Helper T cell (primary cell): Measurements from ENCODE around the genes ANKRD37, PDLIM3 and SORBS2.

DNA sequence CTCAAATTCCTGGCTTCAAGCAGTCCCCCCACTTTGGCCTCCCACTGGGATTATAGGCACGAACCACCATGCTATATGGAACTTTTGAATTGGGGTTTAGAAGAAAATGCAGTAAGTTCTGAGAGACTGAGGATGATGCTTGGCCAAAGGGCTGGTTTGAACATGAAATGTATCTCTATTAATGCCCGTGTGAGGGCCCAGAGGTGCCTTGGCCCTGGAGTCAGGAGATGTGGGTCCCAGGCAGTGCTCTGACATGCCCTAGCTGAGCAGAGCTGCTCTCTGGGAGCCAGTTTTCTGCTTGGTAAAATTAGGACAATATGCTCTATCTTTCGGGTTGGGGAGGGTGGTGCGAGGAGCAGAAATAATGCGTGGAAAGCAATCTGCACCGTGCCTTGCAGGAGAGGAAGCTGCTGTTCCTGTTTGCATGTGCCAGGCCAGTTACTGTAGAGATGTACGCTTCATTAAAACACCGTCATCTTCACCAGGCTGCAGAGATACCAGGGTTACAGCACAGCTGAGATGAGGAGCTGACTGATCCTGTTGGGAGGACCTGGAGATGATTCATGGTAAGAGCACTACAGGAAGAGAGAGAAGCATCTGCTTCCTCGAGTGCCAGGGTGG is 29.4 kb upstream of the IRF2 start:
- PRO-cap, 2 experiments: no peak in any of the 2 experiments

GRCh38 chr4:184752610-184752959 is 18.7 kb upstream of the CENPU start:
- PRO-cap, 2 experiments: no peak in any of the 2 experiments

- PRO-cap, 2 experiments: no peak in any of the 2 experiments
These were observed 40.8 kb downstream of the ACSL1 start for GRCh38 chr4:184785035-184785337.

DNA sequence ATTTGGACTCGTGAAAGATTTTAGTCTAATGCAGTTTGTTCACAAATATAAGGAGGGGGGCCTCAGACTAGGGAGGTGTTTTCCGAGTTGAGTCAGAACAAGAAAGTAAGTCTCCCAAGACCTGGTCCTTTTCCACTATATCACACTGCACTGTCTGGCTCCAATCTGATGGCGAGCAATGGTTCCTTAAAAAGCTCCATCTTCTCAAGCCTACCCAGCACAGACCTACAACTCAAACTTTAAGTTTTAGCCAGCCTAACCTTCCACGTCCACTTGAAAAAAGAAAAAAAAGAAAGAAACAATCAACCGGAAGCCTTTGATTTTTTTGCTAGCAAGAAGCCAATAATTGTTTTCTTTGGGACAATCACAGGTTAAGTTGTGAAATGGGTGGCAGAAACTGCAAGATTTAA is 1.2 kb downstream of the ACSL1 start:
- PRO-cap, 2 experiments: no peak in any of the 2 experiments

DNA sequence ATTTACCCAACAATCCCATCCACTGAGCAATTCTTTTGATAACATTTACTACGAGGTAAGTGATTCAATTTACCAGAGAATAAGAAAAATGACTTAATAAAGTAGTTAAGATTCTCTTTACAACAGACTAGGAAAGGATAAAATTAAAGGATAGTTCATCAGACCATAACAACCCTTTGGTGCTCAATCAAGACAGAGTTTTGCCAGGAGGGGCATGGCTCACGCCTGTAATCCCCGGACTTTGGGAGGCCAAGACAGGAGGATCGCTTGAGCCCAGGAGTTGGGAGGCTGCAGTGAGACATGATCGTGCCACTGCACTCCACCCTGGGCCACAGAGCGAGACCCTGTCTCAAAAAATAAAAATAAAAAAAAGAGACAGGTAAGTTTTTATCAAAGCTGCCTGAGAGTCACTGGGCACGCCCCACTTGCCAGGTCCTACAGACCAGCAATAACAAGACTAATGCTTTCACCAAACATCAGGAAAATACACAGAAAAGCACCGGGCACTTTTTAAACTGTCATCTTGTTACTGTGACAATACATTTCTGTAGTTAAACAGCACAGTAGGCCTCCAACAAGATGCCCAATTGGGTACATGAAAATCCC is 847 bp downstream of the CFAP97 start:
- PRO-cap, 2 experiments: no peak in any of the 2 experiments

DNA sequence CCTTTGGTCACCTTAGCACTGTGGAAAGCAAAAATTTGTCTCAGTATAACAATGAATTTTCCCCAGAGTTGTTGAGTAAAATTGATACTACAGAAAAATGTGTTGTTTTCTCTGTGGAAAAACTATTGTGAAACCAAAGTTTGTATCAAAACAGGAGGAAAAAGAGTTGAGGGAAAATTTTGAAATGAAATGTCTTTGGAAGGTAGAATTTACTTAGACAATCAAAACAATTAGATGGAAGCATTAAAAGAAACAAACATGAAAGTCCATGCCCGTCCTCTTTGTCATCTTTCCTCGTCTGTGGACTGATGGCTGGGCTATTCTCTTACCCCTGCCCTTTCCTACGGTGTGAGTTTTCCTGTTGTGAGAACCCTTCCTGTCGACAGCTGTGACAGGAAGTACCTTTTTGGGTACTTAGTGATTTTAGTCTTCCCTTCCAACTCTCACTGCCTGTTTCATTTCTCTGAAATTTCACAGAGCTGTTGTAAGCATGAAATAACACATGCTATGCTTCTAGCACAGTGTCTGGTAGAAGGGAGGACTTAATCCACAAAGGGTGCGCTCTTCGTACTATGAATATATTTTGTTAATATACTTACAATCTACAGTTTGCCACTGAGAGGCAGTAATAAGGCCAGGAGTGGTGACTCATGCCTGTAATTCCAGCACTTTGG is 50.7 kb downstream of the LRP2BP start:
- PRO-cap, 2 experiments: no peak in any of the 2 experiments

DNA sequence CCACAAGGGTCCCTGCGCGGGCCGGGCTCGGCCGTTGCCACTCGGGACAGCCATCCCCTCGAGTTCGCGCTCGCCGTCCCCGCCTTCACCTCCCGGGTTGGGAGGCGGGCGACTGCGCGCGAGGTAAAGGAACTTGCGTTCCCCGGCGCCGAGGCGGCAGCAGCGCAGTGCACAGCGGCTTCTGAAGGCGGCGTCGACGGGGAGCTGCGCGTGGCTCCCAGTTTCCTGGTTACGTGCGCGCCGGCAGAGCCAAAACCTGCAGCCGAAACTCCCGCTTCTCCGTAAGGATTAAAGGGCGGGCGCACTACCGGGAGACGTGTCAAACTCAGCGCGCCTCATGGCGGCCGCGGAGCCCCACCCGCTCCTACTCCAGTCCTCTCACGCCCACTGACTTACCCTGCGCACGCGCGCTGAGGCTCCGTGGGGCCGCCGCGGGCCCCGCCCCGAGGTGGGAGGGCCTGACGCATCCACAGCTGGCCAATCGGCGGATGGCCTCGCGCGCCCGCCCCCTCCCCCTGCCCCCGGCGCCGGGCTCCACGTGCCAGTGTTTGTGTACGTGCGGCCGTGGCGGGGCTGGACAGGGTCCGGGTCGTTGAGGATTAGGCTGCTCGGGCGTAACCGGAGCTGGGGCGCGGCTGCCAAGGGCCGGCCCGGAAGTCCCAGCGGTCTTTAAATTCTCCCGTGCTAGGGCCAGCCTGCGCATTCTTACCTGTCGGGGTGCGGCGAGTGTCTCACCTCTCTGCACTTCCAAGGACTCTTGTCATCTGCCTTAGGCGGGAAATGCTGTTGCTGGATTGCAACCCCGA is at the start of gene ANKRD37:
TSS of gene ANKRD37 (plus strand) at position 698 of the 806 bp plus-strand sequence.
- PRO-cap, 2 experiments: peak in 2 of 2 experiments; most common plus-strand start position 544 of the sequence (in 2); most common minus-strand start position 389 of the sequence (in 2)

GRCh38 chr4:185411584-185412094 is 14.1 kb downstream of the UFSP2 start:
- PRO-cap, 2 experiments: no peak in any of the 2 experiments

DNA sequence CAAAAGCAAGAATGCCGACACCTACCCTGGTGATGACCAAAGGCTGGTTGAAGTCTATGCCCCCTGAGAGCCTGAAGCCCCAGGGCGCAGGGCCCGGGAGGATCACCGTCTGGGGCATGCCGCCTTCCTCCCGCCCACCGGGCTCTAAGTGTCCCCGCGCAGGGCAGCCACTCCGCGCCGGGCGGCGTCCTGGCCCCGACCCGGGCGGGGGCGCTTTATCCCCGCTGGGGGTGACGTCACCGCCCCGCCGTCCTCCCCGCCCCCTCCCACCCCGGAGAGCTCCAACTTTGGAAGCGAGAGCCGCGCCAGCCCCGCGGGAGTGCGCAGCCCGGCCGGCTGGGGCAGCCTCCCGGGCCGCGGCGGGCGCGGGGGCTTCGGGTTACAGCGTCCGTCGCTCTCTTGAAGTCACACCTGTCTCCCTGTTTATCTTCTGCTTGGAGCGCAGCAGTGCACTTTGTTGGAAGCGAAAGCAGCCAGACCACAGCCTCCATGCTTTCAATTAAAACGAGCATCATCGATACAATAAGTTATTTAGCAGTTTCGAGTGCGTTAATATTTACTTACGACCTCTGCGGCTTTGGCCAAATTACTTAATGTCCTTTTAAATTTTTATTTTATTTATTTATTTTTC is at the start of gene PDLIM3:
TSS of gene PDLIM3 (minus strand) at position 191 of the 631 bp plus-strand sequence.
- PRO-cap, 2 experiments: no peak in any of the 2 experiments

DNA sequence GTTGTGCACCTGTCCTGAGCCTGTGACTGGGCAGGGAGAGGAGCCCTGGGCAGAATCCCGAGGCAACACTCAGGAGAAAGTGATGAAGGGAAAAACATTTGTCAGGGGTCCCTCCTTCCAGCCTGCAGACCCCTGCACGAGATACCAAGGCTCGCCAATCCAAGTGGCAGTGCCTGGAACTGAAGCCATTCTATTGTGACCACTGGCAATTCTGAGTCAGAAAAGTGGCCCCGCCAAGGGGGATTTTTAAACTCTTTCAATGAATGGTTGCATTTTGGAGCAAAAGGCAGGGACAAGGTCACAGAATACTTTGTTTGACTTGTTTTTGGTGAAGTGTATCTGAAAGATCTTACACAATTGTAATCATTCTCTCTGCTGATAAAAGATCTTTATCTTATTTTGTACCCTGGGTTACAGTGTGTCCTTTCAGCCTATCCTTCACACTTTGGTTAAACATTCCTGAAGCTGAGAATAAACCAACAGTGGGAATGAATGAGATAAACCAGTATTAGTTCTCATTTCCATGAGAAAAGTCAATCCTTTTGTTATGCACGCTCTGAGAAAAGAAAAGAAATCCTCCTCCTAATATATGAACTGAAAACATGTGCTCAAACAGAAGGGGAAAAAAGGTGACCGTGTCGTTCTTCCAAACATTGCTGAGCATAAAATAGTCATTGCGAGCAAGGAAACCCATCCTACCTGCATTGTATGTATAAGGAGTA is 115.9 kb upstream of the PDLIM3 start:
- PRO-cap, 2 experiments: no peak in any of the 2 experiments

- PRO-cap, 2 experiments: no peak in any of the 2 experiments
These were observed 121.3 kb upstream of the PDLIM3 start for GRCh38 chr4:185656312-185657209.

DNA sequence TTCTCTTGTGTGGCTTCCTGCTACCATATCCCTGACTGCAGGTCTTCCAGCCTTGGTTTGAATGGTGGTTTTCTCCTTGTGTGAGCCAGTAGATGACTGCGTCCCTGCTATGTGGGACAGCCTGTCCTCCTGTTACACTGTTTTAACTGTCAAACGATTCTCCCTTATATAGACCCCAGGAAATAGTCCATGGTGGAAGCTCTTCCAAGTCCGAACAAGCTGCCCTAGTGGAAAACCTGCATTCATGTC is 126.2 kb upstream of the PDLIM3 start:
- PRO-cap, 2 experiments: no peak in any of the 2 experiments

GRCh38 chr4:185673710-185674670 is 138.0 kb downstream of the SORBS2 start:
- PRO-cap, 2 experiments: no peak in any of the 2 experiments

- PRO-cap, 2 experiments: no peak in any of the 2 experiments
These were observed 111.3 kb downstream of the SORBS2 start for GRCh38 chr4:185700531-185701208.

- PRO-cap, 2 experiments: no peak in any of the 2 experiments
These were observed 87.3 kb downstream of the SORBS2 start for GRCh38 chr4:185724454-185725326.

DNA sequence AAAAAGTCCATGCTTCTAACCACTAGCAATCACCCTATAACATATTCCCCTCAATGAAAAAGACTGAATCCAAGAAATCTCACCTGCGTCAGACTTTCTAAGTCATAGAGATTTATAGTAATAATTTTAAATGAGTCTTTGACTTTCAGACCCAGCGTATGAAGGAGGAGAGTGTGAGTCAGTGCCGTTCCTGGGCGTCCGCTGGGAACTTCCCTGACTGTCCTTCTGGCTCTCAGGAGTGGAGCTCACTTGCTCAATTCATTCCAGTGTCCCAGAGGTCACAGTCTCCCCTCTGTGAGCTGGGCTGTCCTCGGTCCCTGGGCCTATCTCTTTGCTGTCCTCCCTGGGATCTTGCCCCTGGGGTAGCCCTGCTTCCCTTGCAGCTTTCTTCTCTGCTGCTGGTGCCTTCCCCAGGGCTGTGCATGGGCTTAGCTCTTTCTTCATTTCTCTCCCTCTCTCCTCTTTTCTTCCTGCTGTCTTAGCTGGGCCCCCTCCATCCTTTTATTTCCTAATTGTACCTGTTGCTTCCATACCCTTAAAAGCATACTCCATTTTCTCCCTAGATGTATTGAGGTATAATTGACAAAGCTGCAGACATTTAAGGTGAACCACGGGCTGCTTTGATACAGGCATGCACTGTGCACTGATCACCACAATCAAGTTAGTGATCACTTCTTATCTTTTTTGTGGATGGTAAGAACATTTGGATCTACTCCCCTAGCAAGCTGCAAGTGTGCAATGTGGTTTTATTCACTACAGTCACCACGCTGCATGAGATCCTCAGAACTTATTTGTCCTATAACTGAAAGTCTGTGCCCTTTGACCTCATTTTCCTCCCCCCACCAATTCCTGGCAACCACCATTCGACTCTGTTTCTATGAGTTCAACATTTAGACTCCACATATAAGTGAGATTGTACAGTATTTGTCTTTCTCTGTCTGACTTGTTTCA is 11.5 kb downstream of the SORBS2 start:
- PRO-cap, 2 experiments: no peak in any of the 2 experiments

- PRO-cap, 2 experiments: no peak in any of the 2 experiments
These were observed at the start of gene SORBS2 for GRCh38 chr4:185811607-185812735. TSS of gene SORBS2 (minus strand) at chr4:185812194.

- PRO-cap, 2 experiments: no peak in any of the 2 experiments
These were observed 24.1 kb upstream of the SORBS2 start for GRCh38 chr4:185836026-185836554.

DNA sequence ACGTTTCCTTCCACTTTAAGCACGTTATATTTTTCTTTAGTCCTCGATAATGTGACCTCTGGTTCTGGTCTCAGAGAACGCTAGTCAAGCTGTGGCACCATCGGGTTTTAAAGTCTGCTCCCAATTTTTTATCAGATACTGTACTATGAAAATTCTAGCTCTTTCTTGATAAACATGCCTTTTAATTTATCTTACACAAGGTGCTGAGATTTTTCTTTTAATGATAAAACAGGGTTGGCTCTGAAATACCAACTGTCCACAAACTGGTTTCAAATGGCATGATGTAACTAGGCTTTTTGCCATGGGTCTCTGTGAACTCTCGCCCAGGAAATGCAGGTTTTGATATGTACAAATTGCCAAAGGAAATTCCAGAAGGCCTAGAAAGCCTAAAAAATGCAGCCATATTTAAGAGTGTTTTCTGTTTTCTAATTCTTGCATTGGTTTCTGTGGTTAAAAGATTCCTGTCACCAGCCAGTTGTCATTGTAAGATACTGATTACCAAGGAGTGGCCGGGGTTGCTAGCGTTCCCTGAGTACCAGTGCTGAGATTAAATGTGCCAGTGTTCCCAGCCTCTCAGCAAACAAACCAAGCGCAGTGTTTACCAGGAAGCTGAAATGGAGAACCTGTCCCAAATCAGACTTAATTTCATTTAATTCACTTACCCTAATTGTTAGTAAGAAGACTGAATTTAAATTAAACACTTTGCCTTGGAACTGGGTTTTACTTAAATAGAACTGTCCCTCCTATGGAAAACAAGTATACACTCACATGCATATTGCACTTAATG is 53.9 kb upstream of the SORBS2 start:
- PRO-cap, 2 experiments: no peak in any of the 2 experiments

DNA sequence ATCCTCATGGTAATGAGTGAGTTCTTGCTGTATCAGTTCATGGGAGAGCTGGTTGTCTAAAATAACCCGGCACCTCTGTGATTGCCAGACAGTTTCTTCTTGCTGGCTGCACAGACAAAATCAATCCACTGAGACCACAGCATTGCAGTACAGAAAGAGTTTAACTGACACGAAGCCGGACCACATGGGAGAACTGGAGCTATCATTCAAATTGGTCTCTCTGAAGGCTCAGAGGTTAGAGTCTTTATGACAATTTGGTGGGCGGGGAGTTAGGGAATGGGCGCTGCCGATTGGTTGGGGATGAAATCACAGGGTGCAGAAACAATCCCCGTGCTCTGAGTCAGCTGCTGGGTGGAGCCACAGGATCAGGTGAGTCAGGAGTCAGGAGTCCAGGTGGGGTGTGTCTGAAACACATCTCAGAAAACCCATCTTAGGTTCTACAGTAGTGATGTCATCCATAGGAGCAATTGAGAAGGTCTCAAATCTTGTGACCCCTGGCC is 41.7 kb upstream of the TLR3 start:
- PRO-cap, 2 experiments: no peak in any of the 2 experiments